ENCODE measurements around a stretch of chr10.

- PRO-cap: no peak
Measured at GRCh38 chr10:133648993-133649389, 22.4 kb upstream of the FRG2B start.